ENCODE measurements around a stretch of chr13.

DNA sequence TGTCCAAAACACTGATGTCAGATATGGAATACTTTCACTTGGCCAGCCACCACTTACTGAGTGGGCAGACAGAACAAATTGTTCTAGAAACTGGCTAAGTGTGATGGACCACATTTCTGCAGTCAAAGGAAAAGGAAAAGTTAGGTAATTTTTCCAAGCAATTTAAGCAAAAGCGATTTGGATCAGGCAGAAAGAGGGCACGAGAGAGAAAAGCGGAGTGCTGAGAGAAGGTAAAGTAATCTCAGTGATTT, 137.9 kb upstream of the SOX21 start:
- PRO-cap = no peak
- RAMPAGE, long total RNA = no peak
- RRBS = no CpG with 5 or more reads among the region's 3 CpGs

- PRO-cap = no peak
- RAMPAGE, long total RNA = no peak
- RRBS = no CpG with 5 or more reads among the region's 17 CpGs
These were observed 185.6 kb downstream of the ABCC4 start for GRCh38 chr13:95115417-95116212.

GRCh38 chr13:95584516-95585146, 32.1 kb downstream of the CLDN10 start:
- PRO-cap = no peak
- RAMPAGE, long total RNA = no peak
- RRBS = no CpG with 5 or more reads among the region's 5 CpGs

DNA sequence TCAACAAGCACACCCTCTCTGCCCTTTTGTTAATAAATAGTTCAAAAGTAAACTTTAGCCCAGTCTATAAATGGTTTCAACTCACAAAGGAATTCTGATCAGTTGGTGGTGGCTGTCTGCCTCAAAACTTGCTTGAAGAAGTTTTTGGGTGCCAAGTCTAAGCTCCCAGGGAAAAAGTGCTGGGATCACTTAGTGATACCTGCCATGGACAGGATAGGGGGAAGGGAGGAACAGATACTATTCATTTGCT, 22.9 kb downstream of the MBNL2 start:
- PRO-cap = no peak
- RAMPAGE, long total RNA = no peak

DNA sequence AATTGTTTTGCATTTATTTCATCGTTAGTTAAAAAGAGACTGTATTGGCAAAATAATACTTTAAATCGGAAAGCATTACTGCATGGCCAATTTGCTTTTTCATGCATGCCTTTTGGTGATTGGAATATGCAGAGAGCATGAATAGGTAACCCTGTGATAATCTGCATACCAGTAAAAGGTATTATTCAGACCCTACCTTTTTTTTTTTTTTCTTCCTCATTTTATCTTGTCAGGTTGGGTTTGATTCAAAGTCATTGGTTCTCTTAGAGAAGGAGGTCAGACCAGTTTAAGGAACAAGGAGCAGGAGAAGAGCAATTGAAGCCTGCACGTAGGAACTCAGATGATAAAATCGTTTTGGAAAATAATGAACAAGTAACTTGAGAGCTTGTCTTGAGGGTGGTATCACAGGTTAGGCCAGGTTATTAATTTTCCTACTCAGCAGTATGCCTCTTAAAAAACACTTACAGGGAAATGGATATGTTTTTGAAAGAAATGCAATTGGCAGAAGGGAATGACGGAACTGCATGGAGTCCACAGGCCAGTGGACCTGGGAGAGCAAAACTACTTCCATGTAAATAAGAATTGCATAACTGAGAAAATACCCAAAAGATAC, 34.9 kb downstream of the MBNL2 start:
- PRO-cap = no peak
- RAMPAGE, long total RNA = no peak
- RRBS = no CpG with 5 or more reads among the region's 5 CpGs

GRCh38 chr13:97360976-97361331, 73.0 kb upstream of the RAP2A start:
- PRO-cap = no peak
- RAMPAGE, long total RNA = no peak
- RRBS = no CpG with 5 or more reads among the region's 3 CpGs

- PRO-cap = no peak
- RAMPAGE, long total RNA = no peak
- RRBS = no CpG with 5 or more reads among the region's 10 CpGs
These were observed 78.3 kb upstream of the IPO5 start for GRCh38 chr13:97875152-97875652.

DNA sequence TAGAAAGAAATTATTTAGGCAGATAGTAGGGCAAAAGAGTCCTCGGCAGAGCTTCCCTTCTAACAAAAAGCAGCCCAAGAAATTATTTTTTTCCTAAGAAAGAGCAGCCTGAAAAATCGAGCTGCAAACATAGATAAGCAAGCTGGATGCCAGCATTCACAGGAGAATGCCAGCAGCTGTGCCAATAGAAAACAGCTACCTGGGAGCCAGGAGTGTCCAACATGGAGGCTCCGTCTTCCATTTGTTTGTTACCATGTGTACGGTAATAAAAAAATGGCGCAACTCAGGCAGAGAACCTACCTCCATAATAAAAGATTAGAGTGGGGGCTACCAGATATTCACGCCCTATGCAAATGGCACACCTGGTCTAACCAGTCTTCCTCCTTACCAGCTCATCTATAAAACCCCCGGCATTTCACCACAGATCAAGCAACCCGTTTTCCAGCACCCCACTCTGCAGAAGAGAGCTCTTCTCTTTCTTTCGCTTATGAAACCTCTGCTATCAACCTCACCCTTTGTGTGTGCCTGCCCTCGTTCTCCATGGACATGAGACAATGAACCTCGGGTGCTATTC, 77.5 kb upstream of the IPO5 start:
- PRO-cap = no peak
- RAMPAGE, long total RNA = no peak
- RRBS = no CpG with 5 or more reads among the region's 11 CpGs

DNA sequence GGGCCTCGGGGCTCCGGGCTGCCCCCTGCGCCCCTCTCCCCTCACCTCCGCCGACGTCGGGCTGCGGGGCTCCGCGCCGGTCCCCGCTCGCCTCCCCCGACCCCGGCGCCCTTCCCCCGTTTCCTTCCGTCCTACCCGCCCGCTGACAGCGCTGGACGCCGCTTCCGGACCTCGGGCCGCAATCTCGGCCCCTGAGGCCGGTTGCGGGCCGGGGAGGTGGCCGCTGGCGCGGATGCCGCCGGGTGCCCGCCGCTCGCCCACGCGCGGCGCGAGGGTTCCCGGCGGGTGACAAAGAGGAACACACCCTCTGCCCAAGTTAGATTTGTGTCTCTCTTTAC, 779 bp downstream of the FARP1 start:
- PRO-cap = no peak
- RAMPAGE, long total RNA = no peak
- RRBS = 1% methylated on average over 31 of the region's 45 CpGs

DNA sequence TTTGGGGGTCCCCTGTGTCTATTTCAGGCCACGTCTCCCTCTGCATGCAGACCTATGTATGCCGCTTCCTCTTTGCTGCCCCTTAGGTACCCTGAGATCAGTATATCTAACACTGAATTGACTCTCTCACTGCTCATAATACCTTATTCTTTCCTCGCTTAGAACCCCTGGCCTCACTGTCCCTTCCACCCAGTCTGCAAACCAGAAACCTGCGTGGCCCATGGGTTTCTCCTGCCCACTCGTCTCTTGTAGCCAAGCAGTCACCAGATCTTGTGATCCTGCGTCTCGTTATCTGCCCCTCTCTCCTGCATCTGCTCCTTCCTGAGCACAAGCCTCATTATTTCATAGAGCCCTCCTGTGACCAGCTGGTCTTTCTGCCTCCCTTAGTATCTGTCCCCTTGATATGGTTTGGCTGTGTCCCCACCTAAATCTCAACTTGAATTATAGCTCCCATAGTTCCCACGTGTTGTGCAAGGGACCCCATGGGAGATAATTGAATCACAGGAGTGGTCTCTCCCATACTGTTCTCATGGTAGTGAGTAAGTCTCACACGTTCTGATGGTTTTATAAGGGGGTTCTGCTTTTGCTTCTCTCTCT, 109.0 kb upstream of the RNF113B start:
- PRO-cap = no peak
- RAMPAGE, long total RNA = no peak
- RRBS = no CpG with 5 or more reads among the region's 9 CpGs

- PRO-cap = no peak
- RAMPAGE, long total RNA = no peak
- RRBS = no CpG with 5 or more reads among the region's 17 CpGs
These were observed 175.0 kb downstream of the STK24 start for GRCh38 chr13:98401861-98402421.

DNA sequence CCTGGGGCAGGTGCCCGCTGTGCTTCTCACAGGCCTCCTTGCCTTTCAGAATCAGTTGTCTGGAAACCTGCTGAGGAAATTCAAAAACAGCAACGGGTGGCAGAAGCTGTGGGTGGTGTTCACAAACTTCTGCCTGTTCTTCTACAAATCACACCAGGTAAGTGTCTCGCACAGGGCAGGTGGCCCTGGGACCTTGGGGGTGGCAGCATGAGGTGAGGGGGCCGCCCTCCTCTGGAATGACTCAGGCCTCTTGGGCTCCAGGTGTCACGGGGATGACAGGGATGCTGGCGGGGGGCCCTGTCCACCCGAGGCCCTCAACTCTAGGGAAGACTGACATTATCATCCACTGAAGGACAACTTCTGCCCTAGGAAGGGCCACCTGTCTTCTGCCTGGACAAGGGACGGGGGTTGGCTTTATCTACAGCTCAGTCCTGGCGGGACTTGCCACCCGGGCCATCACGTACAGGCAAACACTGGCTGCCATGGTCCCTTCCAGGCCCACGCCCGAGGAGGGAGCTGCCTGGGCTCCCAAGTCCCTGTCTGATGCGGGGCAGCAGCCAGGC, 130.8 kb downstream of the STK24 start:
- PRO-cap = no peak
- RAMPAGE, long total RNA = no peak
- RRBS = no CpG with 5 or more reads among the region's 14 CpGs

- PRO-cap = unidirectional peak, minus-strand start at chr13:98509722
- RAMPAGE, long total RNA = no peak
- RRBS = no CpG with 5 or more reads among the region's 8 CpGs
These were observed 67.2 kb downstream of the STK24 start for GRCh38 chr13:98509621-98510113.

DNA sequence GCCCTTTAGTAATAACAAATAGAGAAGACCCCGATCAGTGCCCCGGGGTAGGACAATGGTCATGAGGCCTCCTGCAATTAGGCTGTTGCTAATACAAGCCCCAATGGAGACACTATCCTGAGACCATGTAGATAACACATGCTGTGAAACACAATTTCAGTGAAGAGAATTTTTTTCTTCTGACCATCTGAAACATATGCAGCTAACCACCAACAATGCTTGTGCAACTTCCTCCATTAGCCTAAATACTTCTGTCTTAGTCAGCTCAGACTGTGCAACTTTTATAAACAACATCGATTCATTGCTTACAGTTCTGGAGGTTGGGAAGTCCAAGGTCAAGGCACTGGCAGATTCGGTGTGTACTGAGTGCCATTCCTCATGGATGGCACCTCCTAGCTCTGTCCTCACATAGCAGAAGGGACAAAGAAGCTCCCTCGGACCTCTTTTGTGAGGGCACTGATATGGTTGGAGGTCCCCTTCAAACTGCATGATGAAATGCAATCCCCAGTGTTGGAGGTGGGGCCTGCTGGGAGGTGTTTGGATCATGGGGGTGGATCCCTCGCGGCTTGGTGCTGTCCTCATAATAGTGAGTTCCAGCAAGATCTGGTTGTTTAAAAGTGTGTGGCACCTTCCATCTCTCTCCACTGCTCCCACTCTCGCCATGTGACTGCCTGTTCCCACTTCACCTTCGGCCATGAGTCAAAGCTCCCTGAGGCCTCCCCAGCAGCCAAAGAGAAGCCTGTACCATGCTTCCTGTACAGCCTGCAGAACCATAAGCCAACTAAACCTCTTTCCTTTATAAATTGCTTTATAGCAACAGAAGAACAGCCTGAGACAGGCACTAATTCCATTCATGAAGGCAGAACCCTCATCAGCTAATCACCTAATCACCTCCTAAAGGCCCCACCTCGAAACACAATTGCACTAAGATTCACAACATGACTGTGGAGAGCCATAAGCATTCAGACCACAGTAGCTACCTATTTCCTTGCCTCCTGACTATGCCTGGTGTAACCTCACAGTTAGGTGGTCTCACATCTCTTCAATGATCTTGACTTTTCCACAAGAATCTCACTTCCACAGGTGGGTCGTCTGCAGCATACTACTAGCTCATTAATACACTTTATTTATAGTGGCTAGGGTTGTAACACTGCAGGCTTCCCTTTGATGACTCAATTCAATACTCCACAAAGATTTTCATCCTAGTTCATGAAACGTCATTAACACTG, 27.5 kb downstream of the STK24 start:
- PRO-cap = no peak
- RAMPAGE, long total RNA = no peak
- RRBS = no CpG with 5 or more reads among the region's 12 CpGs

DNA sequence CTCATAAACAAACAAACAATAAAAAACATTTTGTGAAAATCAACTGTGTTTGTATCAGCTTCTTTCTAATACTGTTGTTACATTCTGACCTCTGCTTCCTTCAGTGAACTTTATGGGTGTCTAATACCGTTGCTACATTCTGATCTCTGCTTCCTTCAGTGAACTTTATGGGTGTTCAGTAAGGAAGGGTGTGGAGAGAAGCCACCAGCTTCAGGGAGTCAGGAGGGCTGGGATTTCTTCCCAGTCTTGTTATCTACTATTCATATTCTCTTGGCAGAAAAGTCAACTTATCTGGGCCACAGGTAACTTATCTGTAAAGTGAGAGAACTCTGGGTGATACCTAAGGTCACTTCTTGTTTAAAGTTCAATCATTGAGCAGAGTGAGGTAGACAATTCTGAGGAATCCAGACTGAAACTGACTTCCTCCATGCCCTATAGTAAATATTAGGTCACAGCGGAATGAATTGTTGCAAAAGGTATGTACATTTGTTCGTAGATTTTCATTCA, 71.2 kb upstream of the STK24 start:
- PRO-cap = no peak
- RAMPAGE, long total RNA = no peak
- RRBS = no CpG with 5 or more reads among the region's 3 CpGs

GRCh38 chr13:98746953-98747416, 5.5 kb downstream of the SLC15A1 start:
- PRO-cap = no peak
- RAMPAGE, long total RNA = no peak
- RRBS = no CpG with 5 or more reads among the region's 8 CpGs

- PRO-cap = no peak
- RAMPAGE, long total RNA = no peak
- RRBS = no CpG with 5 or more reads among the region's 11 CpGs
These were observed 1.1 kb downstream of the SLC15A1 start for GRCh38 chr13:98751268-98751855.

DNA sequence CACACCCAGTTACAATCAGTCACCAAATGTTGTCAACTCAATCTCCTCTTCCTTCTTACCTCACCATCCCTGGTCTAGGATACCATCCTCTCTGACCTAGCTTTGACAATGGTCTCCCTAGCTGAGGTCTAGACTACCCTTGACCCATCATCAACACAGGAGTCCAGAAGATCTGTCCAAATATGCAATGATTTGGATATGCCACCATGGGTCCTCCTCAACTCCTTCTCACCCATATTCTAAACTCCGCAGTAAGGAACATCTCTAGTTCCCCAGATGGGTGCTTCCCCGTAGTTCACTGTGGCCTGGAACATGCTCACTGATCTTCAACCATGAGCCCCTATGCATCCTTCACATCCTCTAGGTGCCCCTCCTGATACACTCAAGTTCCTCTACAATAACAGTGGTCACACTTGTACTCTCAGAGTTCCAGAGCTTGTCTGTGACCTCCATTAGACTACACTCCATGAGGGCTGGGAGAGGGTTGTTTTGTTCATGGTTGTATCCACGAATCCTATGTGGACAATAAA, 77.9 kb upstream of the SLC15A1 start:
- PRO-cap = no peak
- RAMPAGE, long total RNA = no peak
- RRBS = no CpG with 5 or more reads among the region's 3 CpGs

GRCh38 chr13:98842875-98843100, 90.3 kb upstream of the SLC15A1 start:
- PRO-cap = no peak
- RAMPAGE, long total RNA = no peak
- RRBS = no CpG with 5 or more reads among the region's 3 CpGs

- PRO-cap = no peak
- RAMPAGE, long total RNA = no peak
- RRBS = no CpG with 5 or more reads among the region's 6 CpGs
These were observed 85.3 kb downstream of the DOCK9 start for GRCh38 chr13:98892536-98893054.